ENCODE measurements around a stretch of chr11.

GRCh38 chr11:119108201-119109264 is 1.4 kb downstream of the C2CD2L start:
- RRBS: no CpG with 5 or more reads among the region's 8 CpGs
CAGE:
- cytosol, long polyA plus RNA: no peak
- long polyA plus RNA: no peak
- nucleus, long polyA plus RNA: no peak

DNA sequence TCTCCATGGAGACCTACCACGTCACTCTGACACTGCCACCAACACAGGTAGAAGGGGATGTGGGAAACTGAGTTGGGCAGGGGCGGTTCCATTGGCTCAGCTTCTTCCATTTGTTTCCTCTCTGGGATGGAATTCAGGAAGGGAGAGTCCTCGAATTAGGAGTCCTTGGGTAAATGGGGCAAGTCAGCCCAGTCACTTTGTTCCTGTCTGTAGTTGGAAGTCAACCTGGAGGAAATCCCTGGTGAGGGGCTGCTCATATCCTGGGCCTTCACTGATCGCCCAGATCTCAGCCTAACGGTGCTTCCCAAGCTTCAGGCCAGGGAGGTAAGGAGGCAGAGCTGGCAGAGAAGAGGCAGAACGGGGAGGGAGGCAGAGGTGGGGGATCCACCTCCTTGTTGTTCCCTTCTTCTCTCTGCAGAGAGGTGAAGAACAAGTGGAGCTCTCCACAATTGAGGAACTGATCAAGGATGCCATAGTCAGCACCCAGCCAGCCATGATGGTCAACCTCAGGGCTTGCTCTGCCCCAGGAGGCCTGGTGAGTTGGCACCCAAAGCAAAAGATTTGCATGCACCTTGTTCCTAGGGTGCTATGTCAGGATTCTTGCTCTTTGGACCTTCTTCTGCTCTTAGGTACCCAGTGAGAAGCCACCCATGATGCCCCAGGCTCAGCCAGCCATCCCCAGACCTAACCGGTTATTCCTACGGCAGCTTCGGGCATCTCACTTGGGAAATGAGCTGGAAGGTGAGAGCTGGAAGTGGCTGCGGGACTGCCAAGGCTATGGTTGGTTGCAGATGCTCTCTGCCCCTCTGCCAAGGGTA is 3.7 kb downstream of the C2CD2L start:
- RRBS: no CpG with 5 or more reads among the region's 10 CpGs
CAGE:
- cytosol, long polyA plus RNA: no peak
- long polyA plus RNA: no peak
- nucleus, long polyA plus RNA: no peak

GRCh38 chr11:119206466-119207673 is 731 bp downstream of the CBL start:
- RRBS: under 1% methylated on average over 13 of the region's 51 CpGs
CAGE:
- cytosol, long polyA plus RNA: no peak
- long polyA plus RNA: no peak
- nucleus, long polyA plus RNA: no peak

DNA sequence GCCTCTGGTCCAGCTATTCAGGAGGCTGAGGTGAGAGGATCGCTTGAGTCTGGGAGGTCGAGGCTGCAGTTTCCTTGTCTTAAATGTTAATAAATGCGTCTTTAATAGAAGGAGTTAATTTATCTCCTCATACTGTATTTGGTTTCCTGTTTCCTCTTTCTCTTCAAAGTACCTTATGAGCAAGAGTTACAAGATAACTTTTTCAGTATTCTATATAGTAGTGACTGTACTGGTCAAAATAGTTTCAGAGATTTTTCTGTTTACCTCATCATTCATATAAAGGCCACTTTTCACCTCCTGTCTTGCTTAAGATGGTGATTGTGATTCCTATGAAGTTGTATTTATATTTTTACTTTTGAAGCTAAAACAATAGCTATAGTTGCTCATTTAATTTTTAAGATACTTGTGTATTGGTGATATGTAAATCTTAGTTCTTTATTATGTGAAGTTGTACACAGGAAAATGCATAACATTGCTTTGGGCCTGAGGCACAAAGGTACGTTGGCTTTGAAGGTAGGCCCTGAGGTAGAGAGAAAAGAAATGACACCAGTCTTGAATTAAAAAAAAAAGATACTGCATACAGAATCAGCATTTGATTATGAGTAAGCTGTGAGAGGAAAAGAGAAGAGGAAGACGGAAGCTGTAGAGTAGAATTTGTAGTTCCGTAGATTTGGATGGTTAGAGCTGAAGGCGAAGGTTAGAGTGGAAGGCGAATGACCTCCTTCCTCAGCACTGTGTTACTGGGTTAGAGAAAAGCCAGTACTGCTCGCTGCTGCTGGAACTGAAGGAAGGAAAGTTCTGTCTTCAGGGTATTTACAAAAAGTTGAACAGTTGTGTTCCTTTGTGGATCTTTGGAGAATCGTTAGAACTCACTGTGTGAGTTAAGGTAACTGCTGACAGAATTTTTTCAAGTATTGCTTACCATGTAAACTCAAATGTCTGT is 50.6 kb downstream of the MCAM start:
- RRBS: no CpG with 5 or more reads among the region's 10 CpGs
CAGE:
- cytosol, long polyA plus RNA: no peak
- long polyA plus RNA: no peak
- nucleus, long polyA plus RNA: no peak

DNA sequence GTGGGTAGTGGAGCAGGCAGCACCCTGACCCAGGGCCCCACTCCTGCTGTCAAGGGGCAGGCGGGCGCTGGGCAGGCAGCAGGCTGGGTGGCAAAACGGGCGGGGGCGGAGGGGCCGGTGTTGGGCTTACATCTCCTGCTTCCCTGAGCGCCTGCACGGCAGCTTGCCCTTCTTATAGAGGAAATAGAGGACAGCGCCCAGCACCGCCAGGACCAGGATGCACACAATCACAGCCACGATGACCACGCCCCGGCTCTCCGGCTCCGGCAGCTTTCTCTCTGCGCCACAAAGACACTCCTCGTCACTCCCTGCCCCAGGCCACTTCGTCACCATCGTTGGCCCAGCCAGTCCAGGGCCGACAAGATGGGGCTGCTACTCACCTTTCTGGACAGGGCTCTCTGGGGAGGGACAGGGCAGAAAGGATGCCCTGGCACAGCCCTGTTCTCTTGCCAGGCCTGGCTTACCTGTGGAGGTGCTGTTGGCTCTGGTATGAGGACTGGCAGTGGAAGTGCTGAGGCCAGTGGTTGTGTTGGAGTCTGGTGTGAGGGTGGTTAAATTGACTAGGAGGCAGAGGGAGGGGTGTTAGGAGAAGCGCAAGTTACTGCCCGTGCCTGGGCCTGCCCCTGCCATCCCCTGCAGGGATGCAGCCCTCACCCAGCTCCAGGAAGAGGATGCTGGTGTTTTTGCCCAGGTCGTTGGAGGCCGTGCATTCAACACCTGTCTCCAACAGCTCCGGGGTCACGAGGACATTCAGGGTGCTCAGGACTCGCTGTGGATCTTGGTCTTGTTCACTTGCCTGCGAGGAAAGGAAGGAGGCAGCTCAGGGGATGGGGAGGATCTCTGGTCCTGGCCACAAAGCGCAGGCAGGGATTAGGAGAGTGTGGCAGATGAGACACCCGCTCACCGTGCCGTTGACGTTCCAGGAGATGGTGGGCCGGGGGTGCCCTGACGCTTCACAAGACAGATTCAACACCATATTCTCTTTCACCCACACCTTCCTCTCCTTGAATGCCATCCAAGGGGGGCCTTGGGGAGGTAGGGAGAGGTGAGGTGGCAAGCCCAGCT is 6.0 kb downstream of the MCAM start:
- RRBS: no CpG with 5 or more reads among the region's 35 CpGs
CAGE:
- cytosol, long polyA plus RNA: no peak
- long polyA plus RNA: no peak
- nucleus, long polyA plus RNA: no peak

DNA sequence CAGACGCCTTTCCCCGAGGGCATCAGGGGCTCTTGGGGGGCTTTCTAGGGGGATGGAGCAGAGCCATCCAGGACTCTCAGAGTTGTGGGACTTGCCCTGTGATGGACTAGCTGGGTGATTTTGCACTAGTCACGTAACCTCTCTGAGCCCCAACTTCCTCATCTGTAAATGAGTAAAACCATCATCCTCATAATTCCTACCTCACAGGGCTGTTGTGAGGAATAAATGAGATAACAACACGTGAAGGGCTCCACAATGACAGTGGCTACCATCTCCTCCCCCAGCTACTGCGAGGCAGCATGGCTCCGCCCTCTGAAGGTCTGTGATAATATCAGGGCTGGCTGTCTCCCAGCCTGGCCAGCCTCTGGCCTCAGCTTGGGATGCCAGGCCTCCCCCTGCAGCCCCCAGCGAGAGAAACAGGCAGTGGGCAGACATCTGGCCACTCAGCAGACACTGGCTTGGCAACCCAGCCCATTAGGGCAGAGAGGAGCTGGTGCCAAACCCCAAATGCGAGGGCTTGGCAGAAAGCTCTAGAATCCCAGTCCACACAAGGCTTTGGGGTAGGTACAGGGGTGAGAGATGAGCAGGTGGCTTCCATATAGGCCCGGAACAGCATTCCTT is 6.7 kb downstream of the USP2 start:
- RRBS: no CpG with 5 or more reads among the region's 9 CpGs
CAGE:
- cytosol, long polyA plus RNA: no peak
- long polyA plus RNA: no peak
- nucleus, long polyA plus RNA: no peak

DNA sequence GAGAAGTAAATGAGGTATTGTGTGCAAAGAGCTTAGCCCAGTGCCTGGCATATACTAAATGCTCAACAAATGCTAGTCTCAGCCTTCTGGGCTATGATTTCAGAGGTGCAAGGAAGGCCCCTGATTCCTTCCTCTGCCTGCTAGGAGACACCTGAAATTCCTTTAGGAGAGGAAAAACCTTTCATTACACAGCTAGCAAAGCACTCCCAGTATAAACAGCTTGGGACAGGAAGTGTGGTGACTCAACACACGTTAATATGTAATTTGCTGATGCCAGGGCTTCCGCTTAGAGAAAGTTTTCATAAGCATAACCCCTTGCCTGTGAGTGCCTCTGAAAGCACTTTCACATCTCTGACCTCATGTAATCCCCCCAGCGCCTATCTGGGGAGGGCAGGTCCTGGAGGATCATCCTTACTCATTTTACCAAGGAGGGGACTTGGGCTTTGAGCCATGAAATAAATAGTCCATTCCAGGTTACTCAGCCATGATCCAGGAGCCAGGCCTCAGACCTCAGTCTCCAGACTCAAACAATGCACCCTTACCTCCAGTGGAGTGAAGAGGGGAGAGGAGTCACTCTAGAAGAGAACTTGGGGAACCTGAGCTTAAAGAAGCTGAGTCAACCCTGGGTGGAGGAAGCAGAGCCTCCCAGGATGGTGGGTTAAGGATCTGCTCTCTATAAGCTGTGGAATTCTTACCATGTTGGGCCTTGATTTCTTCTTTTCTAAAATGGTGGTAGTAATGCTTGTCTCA is 113.4 kb downstream of the NECTIN1 start:
- RRBS: no CpG with 5 or more reads among the region's 3 CpGs
CAGE:
- cytosol, long polyA plus RNA: no peak
- long polyA plus RNA: no peak
- nucleus, long polyA plus RNA: no peak

DNA sequence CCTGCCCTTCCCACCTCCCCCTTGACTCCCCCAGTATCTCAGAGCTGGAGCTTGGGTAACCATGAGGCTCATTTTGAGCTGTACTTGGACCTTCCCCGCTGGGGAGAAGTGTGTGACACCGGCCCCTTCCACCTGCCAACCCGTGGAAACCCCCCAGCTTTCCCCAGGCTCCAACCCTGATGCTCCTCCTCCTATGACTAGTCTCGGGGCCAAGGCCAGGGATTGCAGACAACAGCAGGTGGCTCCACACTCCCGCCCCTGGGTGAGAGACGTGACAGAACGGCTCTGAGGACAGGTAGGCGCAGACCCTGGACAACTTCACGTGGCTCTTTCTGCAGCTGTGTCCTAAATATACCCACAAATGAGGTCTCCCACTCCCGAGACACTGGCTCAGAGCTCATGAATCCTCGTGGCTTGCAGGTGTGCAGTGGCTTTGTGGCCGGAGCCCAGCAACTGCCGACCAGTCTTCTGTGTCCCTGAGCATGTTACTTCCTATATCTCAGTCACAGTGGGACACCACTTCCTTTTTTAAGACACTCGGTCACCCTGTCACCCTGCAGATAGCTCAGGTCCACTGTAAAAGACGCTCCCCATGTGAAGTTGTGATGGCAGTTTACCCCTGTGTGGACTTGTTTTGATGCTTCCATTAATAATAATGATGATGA is 55.2 kb downstream of the NECTIN1 start:
- RRBS: no CpG with 5 or more reads among the region's 15 CpGs
CAGE:
- cytosol, long polyA plus RNA: no peak
- long polyA plus RNA: no peak
- nucleus, long polyA plus RNA: no peak

DNA sequence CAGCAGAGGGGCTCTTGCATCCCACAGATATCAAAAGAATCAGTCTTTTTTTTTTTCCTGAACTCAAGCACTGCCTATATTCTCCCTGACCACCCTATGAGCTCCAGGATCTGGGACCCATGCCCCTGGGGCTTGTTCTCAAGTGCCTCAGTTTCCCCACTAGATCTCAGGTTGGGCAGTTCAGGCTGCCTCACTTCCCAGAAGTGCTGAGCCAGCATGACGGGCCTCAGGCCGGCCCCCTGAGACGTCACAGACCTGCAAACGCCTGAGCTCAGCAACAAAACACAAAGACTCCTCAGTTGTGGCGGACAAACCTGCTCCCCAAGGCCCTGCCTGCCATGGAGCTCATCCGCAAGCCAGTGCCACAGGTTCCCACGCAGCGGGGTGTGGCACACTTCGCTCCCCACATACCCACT is 45.3 kb downstream of the NECTIN1 start:
- RRBS: no CpG with 5 or more reads among the region's 9 CpGs
CAGE:
- cytosol, long polyA plus RNA: no peak
- long polyA plus RNA: no peak
- nucleus, long polyA plus RNA: no peak

- RRBS: no CpG with 5 or more reads among the region's 2 CpGs
CAGE:
- cytosol, long polyA plus RNA: no peak
- long polyA plus RNA: no peak
- nucleus, long polyA plus RNA: no peak
These were observed 10.8 kb upstream of the NECTIN1 start for GRCh38 chr11:119739843-119740125.

DNA sequence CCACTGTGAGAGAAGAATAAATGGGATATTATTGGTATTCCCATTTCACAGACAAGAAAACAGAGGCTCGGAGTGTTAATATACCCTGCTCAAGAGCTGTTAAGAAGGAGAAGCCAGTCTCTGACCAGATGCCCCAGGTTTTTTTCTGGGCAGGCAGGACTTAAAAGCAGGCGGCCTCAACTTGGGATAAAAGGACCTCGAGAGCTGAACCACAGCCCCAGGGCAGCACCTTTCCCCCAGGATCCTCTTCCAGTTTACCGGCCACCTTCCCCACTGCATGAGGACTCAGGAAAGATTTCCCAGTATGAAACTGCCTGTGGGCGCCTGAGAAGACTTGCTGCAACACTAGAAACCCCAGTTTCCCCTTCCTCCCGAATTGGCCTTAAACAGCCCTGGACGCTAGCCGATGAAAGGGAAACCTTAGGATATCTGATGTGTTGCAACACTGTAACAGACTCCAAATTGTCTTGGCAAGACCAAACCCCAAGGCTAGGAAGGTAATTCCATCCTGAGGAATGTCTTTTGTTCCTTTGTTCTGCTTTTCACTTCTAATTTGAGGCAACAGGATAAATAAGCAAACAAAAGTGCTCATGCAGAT is 173.6 kb downstream of the TRIM29 start:
- RRBS: no CpG with 5 or more reads among the region's 8 CpGs
CAGE:
- cytosol, long polyA plus RNA: no peak
- long polyA plus RNA: no peak
- nucleus, long polyA plus RNA: no peak

DNA sequence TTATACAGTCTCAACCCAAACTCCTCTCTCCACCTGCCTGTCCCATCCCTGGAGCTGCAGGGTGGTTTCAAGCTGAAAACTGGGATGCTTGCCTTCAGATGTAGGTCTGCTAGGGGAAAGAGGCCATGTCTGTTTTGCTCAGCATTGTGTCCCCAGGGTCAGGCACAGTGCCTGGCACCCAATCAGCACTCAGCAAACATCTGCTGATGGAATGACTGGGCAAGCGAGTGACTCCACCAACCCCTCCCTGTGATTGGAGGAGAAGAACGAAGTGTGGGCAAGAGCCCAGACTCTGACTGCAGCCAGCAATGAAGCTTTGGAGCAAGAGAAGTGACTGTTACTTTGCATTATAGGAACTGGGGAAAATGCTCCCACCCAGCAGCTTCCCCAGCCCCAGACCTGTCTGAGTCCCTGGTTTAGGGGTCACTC is 147.6 kb downstream of the TRIM29 start:
- RRBS: no CpG with 5 or more reads among the region's 2 CpGs
CAGE:
- cytosol, long polyA plus RNA: no peak
- long polyA plus RNA: no peak
- nucleus, long polyA plus RNA: no peak

DNA sequence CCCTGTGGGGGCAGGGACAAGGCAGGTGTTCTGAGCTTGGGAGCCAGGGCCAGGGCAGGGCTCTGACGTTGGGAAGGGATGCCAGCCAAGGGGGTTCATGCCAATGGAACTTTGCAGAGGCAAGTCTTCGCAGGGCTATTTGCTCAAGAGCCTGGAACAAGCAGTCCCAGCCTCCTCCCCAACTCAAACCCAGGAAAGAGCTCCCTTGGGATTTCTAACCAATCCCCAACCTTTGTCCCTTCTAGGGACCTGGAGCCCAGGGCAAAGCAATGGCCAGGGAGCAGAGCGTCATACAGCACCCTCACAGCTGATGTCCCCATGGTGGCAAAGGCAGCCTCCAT is 144.0 kb downstream of the TRIM29 start:
- RRBS: no CpG with 5 or more reads among the region's 3 CpGs
CAGE:
- cytosol, long polyA plus RNA: no peak
- long polyA plus RNA: no peak
- nucleus, long polyA plus RNA: no peak

- RRBS: no CpG with 5 or more reads among the region's 4 CpGs
CAGE:
- cytosol, long polyA plus RNA: no peak
- long polyA plus RNA: no peak
- nucleus, long polyA plus RNA: no peak
These were observed 26.6 kb downstream of the TRIM29 start for GRCh38 chr11:120111379-120111716.

DNA sequence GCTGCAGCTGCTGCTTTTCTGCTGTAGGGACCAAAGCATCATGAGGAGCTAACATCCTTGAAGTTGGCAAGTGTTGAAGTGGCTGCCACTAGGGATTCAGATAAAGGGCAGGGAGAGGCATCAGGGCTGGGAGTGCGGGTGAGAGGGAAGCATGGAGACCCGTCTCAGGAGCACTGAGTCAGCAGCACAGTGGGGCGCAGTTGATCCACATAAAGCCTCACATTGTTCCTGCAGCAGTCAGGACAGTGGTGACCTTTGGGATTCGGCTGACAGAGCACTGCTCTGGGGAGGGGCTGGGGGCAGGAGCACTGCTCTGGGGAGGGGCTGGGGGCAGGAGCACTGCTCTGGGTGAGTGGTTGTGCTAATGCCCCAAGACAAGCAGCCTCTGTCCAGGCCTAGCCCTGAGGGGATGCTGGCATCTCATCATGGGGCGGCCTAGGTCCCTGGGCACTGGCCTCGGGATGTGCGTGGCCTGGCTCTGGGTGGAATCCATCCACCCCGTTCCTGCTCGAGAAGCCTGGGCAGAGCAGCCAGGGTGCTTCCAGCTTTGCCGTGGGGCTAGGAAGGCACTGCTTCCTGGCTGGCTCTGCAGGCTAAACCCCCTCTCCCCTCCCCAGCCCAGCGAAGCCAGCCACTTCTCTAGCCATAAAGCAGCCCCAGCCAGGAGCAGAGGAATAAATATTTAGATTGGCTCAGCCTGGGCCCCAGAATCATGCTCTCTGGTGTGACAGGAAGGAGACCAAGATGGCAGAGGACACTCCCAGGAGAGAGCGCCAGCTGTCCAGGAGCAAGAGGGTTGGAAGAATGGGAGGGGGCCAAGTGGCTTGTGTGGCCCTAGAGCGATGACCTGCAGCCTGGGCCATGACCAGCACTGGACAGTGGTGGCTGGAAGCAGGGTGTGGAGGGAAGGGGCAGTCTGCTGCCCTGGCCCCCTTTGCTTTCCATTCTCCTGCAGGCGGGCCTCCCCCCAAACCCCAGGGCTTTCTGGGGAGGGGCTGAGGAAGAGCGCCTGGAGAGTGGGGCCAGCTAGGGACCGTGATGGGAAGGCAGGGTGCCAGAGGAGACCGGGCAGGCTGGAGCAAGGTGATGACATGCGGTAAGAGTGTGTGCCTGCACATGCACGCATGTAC is 7.4 kb downstream of the OAF start:
- RRBS: no CpG with 5 or more reads among the region's 19 CpGs
CAGE:
- cytosol, long polyA plus RNA: no peak
- long polyA plus RNA: no peak
- nucleus, long polyA plus RNA: no peak

DNA sequence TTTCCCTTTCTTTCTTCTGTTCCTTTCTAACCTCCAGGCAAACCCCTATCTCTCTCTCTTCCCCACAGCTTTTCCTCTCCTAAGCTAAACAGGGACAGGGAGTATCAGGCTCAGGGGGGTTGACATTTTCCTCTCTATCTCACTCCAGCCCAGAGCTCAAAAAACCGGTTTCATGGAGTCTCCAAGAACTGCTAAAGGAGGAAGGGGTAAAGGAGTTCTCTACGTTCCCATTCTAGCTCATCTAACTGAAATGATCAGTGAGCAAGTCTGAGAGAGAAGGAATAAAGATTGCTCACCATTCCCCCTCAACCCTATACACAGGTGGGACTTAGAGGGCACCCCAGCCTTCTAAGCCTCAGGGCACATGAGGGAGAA is 3.5 kb upstream of the POU2F3 start:
- RRBS: no CpG with 5 or more reads among the region's 2 CpGs
CAGE:
- cytosol, long polyA plus RNA: no peak
- long polyA plus RNA: no peak
- nucleus, long polyA plus RNA: no peak

GRCh38 chr11:120245480-120245960 is 5.6 kb downstream of the POU2F3 start:
- RRBS: no CpG with 5 or more reads among the region's 1 CpG
CAGE:
- cytosol, long polyA plus RNA: no peak
- long polyA plus RNA: no peak
- nucleus, long polyA plus RNA: start-site peak on the plus strand at chr11:120245720-120245818, 11 reads

DNA sequence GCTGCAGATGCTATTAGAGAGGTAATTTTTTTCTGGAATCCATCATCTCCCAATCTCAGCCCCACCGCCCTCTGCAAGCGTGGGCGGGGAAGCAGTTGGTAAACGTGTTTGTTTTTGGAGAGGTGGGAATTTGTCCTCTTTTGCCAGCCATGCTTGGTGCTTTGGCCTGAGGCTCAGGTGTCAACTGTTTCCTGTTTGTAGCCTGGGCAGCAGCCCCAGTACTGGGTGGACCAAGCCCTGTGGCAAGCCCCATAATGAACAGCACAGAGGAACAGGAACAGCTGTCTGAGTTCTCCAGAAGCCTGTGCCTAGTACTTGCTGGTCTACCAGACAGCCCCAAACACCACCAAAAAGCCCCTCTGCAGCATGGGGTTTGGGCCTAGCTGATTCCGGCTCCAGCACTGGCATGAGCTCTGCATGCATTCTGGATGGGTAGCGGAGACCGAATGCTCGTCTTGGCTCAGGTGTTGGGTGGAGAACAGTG is 39.6 kb downstream of the POU2F3 start:
- RRBS: no CpG with 5 or more reads among the region's 8 CpGs
CAGE:
- cytosol, long polyA plus RNA: no peak
- long polyA plus RNA: no peak
- nucleus, long polyA plus RNA: no peak

DNA sequence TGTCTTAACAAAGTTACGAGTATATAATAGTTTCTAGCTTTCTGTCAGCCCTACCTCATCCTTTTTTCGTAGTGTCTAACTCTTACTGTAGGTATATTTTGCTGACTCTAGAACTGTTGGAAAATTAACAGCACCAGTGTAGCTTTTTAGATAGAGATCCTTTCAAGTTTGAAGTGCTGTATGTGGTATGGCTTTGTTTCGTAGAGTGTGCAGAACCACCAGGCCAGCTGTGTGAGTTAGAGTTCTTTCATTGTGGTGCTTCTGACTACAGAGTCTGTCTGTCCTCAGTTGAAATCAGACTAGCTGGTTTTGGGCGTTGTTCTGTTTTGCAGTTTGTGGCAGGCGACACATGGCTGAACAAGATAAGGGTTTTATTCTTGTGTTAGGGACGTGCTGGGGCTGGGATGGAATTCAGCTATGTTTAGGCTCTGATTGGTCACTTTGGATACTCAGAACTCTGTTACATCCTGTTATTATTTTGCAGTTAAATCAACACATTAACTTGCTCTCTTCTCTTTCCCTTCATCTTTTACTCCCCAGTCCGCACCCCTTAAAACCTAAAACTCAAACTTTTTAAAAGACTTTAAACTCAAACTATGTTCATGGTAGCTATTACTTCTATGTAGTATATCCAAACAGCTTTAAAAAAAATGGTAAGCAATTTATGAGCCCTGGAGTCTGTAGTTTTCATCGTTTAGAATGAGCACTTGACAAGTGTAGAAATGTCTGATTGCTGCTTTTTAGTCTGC is 3.3 kb downstream of the ARHGEF12 start:
- RRBS: no CpG with 5 or more reads among the region's 8 CpGs
CAGE:
- cytosol, long polyA plus RNA: no peak
- long polyA plus RNA: no peak
- nucleus, long polyA plus RNA: no peak

DNA sequence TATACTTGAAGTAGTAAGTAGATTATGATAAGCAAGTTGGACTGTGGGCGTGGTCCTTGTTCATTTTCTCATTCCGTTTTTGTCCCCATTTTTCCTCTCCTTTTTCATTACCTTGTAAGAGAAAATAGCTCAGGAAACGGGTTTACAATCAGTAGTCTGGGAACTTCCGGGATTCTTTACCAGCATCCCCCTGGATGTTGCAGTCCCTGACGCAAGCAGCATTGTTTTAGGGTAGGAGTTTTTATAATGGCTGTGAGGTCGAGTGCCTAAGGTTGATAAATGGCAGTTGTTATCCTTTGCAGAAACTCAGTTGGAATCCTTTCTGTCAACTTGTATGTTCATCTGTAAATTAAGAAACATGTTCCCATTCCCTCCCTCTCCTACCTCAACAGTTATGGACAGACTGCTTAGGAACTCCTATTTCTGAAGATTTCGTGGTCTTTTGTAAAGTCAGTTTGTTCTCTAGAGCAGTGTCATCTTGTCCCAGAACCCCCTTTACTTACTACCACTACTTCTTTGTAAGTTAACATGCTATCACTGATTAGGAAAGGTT is 68.3 kb downstream of the ARHGEF12 start:
- RRBS: no CpG with 5 or more reads among the region's 7 CpGs
CAGE:
- cytosol, long polyA plus RNA: no peak
- long polyA plus RNA: no peak
- nucleus, long polyA plus RNA: no peak